AG08470 (cell line): ENCODE measurements around a stretch of chr6.

- RRBS, result no CpG with 5 or more reads among the region's 2 CpGs
Measured at GRCh38 chr6:24718889-24718965, 227 bp downstream of the C6orf62 start.

GRCh38 chr6:24720993-24722000, 2.3 kb upstream of the C6orf62 start:
- RRBS, result no CpG with 5 or more reads among the region's 49 CpGs

- RRBS, result no CpG with 5 or more reads among the region's 7 CpGs
Measured at GRCh38 chr6:24744873-24745540, 26.1 kb upstream of the C6orf62 start.

DNA sequence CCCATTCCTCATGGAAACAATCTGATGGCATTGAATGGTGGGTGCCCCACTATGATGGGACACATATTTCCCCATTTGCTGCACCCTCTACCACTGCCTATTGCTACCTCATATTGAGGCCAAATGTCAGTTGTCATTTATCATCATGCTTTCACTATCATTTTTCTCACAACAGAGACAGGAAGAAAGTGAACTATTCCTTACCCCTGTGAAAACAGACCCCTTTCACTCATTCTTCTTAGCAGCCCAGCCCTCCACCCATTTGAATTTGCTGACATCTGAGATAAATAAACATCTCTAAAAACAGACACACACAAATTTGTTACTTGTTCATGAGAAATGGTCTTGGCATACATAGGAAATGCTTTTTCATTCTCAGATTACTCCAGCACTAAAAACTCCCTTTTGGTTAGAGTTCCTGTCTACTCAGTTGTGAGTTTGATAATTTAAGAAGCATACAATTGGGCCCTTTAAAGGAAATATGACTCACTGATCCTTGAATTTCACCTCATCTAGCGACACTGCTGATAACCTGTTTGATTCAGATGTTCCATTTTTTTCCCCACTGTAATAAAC, 105.3 kb upstream of the RIPOR2 start:
- RRBS, result no CpG with 5 or more reads among the region's 1 CpG

DNA sequence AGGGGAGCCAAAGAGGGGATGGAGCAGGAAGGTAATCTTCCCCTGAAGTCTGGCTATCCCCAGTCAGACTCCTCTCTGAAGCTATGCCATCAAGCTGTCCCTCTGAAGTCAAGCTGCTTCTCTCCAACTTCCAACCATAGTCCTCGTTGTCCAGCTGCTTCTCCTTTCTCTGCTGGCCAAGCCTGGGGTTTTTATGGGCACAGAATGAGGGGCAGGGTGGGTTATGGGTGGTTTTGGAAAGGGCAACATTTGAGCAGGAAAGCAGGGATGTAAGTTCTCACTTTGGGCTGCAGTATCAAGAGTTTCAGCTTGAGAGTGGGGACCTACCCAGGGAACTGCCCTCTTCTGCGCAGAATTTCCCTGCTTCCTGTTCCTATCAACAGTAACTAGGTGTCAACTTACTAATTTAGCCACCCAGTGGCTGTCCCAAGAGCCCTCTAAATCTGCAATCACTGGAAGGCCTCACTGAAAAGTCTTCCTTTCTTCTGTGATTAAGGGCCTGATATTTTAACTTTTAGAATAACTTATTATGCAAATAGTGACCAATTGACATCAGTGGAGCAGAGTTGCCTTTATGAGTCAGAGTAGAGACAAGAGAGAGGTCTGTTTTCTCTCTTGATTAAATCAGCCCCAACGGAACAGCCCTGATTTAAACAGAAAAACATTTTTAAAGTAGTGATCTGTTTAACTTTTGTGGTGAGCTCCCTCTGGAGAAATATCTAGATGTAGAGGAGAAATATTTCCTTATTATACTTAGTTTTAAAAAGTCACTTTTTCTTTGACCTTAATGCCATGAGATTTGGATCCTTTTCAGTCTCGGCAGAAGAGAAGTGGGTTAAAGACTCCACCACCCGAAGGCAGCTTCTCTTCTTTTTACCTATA, 118.2 kb upstream of the RIPOR2 start:
- RRBS, result no CpG with 5 or more reads among the region's 5 CpGs

DNA sequence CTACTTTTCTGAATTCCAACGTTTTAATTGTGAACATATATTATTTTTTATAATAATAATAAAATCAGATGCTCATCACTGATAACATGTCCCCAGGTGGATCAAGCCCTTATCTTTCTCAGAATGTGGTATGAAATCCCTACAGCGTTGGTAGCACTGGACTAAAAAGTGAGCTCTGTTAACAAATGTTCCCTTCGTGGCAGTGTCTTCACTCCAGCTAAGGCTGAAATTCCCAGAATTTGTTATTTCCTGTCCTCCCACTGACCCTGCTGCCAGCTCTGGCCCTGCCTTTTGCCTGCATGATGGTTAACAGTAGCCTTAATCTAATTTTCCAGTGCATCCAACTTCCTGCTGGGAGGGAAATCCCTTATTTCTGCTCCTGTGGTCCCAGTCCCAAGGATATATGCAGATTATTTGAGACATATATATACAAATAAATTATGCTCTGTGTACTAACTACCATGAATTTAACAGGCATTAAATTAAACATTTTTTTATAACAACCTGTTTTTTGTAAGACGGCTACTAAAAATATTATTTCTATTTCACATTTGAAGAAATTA, 157.2 kb upstream of the CARMIL1 start:
- RRBS, result no CpG with 5 or more reads among the region's 4 CpGs

DNA sequence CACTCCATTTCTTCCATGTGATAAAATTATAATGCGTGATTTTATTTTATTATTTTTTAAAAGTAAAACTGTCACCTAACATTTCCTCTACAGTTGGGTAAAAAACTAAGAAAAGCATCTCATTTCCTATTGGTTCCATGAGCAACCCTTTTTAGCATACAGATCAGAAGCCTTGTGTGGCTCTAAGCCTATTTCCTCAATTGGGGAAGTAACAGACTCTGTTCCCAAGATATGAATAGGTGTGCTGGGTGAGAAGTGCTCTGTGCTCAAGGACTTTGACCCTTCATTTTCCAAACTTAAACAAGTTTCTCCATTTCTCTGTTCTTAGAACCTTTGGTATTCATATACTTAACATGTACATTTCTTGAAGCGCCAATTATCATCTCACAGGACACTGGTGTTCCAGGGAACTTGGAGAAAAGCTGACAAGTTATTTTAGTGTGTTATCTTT, 24.1 kb downstream of the CARMIL1 start:
- RRBS, result no CpG with 5 or more reads among the region's 2 CpGs

GRCh38 chr6:25440043-25440410, 160.9 kb downstream of the CARMIL1 start:
- RRBS, result no CpG with 5 or more reads among the region's 1 CpG

DNA sequence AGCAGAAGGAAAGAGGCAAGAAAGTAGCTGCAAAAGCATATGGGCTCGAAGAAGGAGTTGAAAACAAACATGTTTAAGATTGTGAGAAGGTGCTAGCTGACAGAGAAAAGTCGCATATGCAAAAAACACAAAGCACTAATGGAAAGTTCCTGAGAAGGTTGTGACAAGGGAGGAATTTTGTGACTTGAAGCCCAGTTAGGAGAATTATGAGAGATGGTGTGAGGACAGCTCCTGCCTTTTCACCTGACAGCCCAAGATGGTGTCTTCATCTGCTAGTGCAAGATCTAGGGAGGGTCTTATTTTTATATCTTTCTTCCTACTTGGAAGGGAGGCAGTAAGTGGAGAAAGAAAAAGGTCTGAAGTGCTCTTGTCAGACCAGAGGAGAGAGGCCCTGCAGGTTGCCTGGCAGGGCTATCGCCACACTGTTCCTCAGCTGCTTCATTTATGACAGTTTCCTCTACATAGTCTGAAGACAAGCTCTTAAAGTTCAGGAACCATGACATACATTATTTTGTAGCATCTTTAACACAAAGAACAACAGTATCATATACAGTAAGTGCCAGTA, 27.4 kb downstream of the SLC17A4 start:
- RRBS, result no CpG with 5 or more reads among the region's 3 CpGs

DNA sequence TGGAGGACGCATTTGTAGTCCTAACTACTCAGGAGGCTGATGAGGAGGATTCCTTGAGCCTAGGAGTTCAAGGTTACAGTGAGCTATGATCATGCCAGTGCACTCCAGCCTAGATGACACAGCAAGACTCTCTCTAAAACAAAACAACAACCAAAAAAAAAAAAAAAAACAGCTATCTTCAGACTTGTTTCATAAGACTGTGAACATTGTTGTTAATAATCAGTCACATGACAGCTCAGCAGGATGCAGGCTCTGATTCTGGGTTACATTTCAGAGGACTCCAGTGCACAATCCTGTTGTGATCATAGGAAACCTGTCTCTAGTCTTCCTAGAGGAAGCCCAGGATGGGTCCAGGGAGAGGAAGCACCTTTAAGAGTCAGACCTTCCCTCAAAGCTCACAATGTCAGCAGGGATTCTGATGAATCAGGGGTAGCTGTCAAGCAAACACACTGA, 2.2 kb upstream of the SLC17A3 start:
- RRBS, result no CpG with 5 or more reads among the region's 1 CpG

DNA sequence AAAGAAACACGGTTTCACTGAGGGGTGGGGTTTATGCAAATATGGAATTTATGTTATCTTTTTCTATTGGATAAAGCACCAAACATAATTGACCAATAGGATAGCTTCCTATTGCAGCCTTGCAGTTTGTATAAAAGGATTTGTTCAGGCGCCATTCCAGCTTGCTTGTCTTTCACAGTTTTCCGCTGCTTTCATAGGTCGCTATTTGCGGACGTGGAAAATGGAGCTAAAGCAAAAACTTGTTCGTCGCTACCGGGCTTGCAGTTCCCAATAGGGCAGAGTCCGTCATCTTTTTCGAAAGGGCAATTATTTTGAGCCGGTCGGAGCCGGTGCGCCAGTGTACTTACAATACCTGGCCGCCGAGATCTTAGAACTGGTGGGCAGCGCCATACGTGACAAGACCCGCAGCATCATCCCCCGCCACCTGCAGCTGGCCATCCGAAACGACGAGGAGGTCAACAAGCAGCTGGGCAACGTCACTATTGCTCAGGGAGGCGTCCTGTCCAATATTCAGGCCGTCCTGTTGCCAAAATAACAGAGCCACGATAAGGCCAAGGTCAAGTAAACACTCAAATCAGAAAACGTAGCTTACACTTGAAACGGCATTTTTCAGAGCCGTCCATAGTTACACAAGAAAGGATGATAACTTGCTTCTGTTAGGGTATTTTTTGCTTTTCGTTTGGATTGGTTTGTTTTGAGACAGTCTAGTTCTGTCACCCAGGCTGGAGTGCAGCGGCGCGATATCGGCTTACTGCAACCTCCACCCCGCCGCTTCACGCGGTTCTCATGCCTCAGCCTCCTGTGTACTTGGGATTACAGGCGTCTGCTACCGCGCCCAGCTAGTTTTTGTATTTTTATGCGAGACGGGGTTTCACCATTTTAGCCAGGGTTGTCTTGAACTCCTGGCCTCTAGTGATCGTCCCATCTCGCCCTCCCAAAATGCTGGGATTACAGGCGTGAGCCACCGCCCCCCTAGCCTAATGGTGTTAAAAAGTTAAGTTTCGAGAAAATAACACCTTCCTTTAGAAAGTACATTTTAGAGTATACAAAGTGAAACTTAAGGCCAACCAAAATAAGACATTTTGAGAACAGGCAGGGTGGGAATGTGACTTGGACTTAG, 640 bp upstream of the H2BC3 start:
- RRBS, result no CpG with 5 or more reads among the region's 50 CpGs

GRCh38 chr6:26057123-26057477, 830 bp upstream of the H1-2 start:
- RRBS, result no CpG with 5 or more reads among the region's 3 CpGs

- RRBS, result no CpG with 5 or more reads among the region's 5 CpGs
Measured at GRCh38 chr6:26103185-26103551, 565 bp upstream of the H4C3 start.

- RRBS, result no CpG with 5 or more reads among the region's 4 CpGs
Measured at GRCh38 chr6:26126679-26127492, 2.9 kb downstream of the H2AC6 start.

GRCh38 chr6:26195754-26196485, 1.2 kb downstream of the H3C4 start:
- RRBS, result 2% methylated on average over 4 of the region's 29 CpGs

DNA sequence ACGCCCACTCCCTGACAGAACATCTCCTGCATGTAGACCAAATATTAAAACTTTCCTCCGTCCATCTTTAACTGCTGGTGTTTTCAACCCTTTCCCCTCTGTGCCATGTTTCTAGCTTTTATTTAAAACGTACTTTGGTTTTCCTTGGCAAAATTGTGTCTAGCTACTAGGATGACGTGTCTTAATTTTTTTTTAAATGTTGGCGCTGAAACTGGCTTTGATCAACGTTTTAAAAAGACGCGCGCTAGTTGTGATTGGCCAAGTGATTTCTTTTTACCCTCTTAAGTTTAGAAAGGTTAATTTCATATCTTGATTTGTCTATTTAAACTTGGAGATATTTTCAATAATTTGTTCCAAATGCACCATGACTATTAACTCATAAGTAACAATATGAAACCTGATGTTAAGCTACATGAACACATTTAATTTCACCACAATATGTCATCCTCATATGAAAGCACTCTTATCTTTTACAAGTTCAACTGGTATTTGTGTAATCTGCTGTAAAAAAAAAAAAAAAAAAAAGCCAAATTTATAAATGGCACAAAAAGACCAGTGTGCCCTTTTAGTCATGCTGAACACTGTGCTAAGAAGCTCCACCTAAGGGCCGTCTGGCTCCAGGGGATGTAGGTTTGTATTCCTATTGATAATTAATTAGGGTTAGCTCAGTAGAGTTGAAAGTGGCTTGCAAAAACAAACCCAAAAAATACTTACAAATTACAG, 452 bp upstream of the H3C4 start:
- RRBS, result no CpG with 5 or more reads among the region's 10 CpGs

- RRBS, result no CpG with 5 or more reads among the region's 1 CpG
Measured at GRCh38 chr6:26200379-26200748, 1.0 kb downstream of the H2BC7 start.

DNA sequence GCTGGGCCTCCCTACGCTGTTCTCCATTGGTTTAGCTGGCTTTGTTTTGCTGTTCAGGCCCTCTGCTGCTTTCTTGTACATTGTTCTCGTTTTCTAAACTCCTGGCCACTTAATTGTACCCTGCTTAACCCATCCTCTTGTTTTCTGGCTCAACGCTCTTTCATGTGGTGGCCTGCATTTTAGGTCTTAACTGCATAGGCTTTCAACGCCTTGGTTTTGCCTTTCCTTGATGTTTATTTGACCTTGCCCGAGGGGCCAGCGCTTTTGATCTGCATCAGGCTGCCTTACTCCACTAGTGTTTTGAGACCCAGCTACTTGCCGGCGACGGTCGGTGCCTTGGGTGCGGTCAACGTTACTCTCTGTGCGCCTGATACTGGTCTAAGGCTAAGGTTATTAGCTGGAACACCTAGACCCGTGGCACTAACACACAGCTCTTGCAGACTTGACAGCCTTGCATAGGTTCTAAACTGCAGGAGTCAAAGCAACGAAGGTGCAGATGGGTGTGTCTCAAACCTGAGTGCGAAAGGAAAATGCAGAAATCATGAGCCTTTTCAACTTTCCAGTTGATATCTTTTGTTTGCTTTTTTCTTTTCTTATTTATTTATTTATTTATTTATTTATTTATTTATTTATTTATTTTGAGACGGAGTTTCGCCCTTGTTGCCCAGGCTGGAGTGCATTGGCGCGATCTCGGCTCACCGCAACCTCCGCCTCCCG, 992 bp downstream of the H3C6 start:
- RRBS, result no CpG with 5 or more reads among the region's 24 CpGs

GRCh38 chr6:26232969-26233592, 1.7 kb downstream of the H1-3 start:
- RRBS, result no CpG with 5 or more reads among the region's 28 CpGs